ENCODE results near the genes FRAT1, UBTD1 and PI4K2A.

DNA sequence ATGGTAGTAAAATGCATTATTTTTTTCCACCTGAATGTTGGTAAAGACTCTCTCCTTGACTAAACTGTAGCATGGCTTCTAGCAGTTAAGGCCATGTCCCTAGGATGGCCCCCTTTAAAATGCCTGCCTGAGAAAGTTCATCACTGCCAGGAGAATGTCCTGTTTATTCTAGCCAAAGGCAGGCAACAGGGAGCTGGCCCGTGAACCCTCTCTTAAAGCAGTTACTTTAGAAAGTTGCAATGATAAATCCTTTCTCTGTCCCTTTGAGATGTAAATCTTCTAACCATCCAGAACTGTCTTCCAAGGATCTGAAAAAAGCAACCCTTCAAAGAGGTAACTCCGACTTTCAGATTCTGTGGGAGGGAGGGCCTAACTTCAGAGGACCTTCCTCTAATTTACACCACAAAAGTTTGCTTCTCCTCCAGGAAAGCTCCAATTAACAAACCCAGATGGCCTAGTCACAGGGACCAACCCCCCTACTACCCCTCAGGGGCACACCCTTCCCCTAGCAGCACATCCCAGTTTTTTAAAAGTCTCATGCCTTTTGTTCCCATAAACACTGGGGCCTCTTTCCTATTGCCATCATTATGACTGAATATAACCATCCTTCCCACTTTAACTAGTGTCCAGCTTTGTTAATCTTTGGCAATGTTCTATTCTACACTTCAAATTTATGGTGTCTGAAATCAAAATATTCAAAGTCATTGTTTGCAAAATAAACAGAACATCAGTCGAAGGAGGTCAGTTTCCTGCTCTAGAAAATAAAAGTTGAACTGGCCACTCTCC lies 5.6 kb downstream of the DNTT start:
- PRO-cap: no peak
- RAMPAGE, long total RNA, 2 experiments: no peak in any of the 2 experiments

GRCh38 chr10:96551206-96551491 lies 35.7 kb downstream of the TM9SF3 start:
- PRO-cap: no peak
- RAMPAGE, long total RNA, 2 experiments: no peak in any of the 2 experiments

- PRO-cap: no peak
- RAMPAGE, long total RNA, 2 experiments: start-site peak on the minus strand in 1 of 2 experiments, at chr10:96554584-96554659 at its widest, 15 reads per replicate
These were observed 32.8 kb downstream of the TM9SF3 start for GRCh38 chr10:96553751-96554771.

DNA sequence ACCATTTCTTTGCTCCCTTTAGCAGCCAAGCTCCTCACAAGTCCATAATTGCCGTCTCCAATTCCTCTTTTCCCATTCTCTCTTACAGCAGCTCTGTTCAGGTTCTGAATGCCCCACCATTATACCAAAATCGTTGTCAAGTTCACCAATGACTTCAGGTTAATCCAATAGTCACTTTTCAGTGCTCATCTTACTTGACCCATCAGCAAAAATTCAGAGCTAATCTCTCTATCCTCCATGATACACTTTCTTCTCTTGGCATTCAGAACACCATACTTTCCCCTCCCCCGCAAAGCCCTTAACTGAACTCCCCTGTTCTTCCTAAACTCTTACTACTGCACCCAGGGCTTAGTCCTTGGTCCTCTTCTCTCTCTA lies 30.1 kb downstream of the TM9SF3 start:
- PRO-cap: no peak
- RAMPAGE, long total RNA, 2 experiments: no peak in any of the 2 experiments

- PRO-cap: no peak
- RAMPAGE, long total RNA, 2 experiments: no peak in any of the 2 experiments
These were observed 21.6 kb downstream of the TM9SF3 start for GRCh38 chr10:96565071-96565728.

DNA sequence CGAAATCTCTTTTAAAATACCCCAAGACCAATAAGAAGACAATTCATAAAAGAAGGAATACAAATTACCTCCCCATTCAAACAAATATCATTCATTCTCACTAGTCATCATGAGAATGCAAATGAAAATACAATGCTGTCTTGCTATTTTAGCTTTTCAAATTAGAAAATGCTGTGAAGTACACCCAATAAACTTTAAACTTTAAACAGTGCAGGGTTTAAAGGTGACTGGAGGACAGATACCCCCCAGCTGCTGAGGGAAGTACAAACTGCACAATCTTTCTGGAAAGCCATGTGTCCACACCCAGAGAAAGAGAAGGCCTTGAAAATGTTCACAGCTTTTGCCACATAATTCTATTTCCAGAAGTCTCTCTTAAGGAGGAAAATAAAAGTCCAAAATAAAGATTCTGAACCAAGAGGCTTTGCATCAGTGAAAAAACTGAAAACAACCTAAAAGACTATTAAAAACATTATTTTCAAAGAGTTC lies 56.5 kb downstream of the PIK3AP1 start:
- PRO-cap: no peak
- RAMPAGE, long total RNA, 2 experiments: no peak in any of the 2 experiments

DNA sequence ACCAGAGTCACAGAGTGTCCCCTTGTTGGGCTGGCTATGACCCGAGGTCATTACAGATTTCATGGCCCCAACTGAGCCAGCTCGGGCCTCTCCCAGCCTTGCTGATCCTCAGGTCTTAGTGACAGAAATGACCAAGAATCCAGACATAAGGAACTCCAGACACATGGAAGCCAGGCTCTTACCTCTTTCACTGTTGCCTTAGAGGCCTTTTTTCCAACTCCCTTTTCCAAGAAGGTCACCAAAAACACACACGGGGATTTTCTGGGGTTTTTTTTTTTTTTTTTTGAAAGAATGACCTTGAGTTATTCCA lies 44.0 kb downstream of the PIK3AP1 start:
- PRO-cap: no peak
- RAMPAGE, long total RNA, 2 experiments: no peak in any of the 2 experiments

GRCh38 chr10:96747762-96748351 lies 27.5 kb upstream of the PIK3AP1 start:
- PRO-cap: no peak
- RAMPAGE, long total RNA, 2 experiments: no peak in any of the 2 experiments

GRCh38 chr10:96768127-96768629 lies 47.9 kb upstream of the PIK3AP1 start:
- PRO-cap: no peak
- RAMPAGE, long total RNA, 2 experiments: no peak in any of the 2 experiments

DNA sequence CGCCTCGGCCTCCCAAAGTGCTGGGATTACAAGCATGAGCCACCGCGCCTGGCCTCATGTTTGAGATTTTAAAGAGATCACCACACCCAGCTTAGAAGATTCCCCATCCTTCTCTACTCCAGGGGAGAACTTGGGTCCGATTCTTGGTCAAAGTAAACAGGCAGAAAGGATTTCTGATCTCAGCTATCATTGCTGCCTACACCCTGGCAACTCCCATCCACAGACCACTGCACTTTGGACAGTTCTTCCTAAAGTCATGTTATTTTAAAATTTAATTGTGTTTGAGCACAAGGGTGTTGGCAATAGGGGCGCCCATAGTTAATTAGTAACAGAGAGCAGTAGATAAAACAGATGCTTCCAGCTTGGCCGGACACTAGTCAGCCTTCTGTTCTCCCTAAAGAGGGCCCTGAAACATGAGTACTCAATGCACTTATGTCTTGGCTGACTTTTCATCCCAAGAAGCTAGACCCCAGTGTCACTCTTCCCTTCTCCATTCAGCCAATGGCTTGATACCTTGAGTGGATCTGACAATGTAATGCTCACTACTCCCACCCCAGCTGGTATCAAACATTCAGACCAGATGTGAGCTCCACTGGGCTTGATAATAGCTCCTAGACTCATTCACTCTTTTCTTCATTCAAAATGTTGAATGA lies 33.5 kb upstream of the LCOR start:
- PRO-cap: no peak
- RAMPAGE, long total RNA, 2 experiments: no peak in any of the 2 experiments

- PRO-cap: no peak
- RAMPAGE, long total RNA, 2 experiments: no peak in any of the 2 experiments
These were observed 123.0 kb downstream of the LCOR start for GRCh38 chr10:96954971-96955675.

DNA sequence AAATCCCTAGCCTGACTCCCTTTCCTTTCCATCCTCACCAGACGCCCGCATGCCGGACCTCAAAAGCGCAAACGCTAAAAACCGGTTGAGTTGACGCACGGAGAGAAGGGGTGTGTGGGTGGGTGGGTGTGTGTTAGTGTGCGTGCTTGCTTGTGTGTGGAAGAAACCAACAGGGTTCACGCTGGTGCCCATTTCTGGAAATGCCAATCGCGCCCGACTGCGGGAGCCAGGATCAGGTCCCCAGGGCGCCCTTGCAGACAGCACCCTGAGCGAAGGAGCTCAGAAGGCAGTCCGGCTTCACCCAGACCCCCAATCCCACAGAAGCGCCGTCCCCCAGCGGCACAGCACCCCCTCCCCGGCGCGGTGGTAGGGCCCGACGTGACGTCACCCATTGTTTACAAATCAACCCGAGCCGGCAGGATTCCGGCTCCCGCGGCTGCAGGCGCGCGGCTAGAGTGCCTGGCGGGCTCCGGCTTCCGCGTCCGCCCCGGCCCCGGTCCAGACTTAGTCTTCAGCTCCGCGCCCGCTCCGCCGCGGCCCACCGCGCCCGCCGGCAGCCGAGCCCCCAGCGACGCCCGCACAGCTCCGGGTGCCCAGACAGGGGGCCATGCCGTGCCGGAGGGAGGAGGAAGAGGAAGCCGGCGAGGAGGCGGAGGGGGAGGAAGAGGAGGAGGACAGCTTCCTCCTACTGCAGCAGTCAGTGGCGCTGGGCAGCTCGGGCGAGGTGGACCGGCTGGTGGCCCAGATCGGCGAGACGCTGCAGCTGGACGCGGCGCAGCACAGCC lies at the start of gene FRAT1:
Gene FRAT1 (plus strand): TSS at position 425 of the 785 bp plus-strand sequence.
- PRO-cap: bidirectional peak, plus-strand start at position 453 of the sequence, minus-strand start at position 76 of the sequence; bidirectional peak, plus-strand start at position 700 of the sequence, minus-strand start at position 699 of the sequence
- RAMPAGE, long total RNA, 2 experiments: no peak in any of the 2 experiments

- PRO-cap: bidirectional peak, plus-strand start at chr10:97334277, minus-strand start at chr10:97334161
- RAMPAGE, long total RNA, 2 experiments: no peak in any of the 2 experiments
These were observed 497 bp downstream of the FRAT2 start for GRCh38 chr10:97334100-97334363.

- PRO-cap: bidirectional peak, plus-strand start at chr10:97337155, minus-strand start at chr10:97337012
- RAMPAGE, long total RNA, 2 experiments: no peak in any of the 2 experiments
These were observed 2.5 kb upstream of the FRAT2 start for GRCh38 chr10:97336803-97337707.

DNA sequence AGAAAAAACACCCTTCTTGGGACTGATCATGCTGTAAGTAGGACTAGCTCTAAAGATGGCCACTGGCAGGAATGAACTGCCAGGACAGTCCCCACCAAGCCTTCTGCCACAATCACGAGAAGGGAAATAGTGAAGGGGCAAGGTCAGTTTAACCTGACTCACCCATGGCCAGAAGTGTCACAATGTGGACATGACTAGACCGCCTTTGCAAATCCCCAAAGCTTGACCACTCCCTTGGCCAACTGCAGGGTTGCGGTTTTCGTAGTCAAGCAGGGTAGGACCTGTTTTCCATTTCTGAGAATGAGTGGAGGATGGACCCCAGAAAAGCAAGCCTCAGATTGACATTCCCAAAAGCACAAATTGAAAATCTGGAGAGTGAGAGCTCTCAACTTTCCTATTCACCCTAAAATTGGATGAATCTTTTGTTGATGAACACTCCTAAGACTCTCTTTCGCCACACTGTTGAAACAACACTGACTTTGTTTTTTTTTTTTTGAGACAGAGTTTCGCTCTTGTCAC lies 19.5 kb upstream of the FRAT2 start:
- PRO-cap: no peak
- RAMPAGE, long total RNA, 2 experiments: no peak in any of the 2 experiments

DNA sequence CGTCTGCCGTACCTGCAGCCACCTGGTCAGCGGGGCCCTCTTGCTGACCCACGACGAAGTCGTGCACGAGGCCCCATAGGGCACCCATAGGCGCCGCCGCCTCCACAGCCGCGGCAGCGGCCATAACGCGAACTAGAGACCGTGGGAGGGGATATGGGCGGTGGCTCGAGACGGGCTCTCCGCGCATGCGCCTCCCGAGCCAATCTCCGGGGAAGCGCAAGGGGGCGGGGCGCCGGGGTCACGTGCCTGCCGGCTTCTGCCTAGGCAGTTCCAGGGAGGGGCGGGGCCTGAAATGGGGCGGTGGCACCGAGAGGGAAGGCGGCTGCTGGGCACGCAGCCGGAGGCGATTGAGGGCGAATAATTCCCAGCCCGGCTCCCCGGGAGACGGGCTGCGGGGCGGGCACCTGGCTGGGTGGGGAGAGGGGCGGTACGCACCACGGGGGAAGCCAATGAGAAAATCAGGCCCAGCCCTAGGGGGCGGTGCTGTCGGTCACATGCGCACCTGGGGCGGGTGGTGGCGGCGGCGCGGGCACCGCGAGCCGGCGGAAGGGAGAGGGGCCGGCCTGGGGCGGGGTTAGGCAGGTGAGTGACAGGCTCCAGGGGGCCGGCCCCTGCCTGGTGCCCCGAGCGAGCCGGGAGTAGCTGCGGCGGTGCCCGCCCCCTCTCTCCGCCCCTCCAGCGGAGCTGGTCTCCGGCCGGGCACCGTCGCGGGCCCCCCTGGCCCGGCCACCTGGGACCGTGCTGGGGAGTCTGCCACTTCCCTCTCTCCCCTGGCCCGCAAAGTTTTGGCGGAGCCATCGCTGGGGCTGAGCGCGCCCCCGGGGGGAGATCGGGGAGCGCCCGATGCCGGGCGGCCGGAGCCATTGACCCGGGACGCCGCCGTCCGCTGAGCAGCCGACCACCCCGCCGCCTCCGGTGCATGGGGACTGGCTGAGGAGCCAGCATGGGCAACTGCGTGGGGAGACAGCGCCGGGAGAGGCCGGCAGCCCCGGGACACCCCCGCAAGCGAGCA lies at the start of gene UBTD1:
Gene UBTD1 (plus strand): TSS at position 664 of the 1,012 bp plus-strand sequence.
- PRO-cap: bidirectional peak, plus-strand start at position 290 of the sequence, minus-strand start at position 134 of the sequence; bidirectional peak, plus-strand start at position 626 of the sequence, minus-strand start at position 349 of the sequence; unidirectional peak, plus-strand start at position 733 of the sequence; unidirectional peak, plus-strand start at position 756 of the sequence
- RAMPAGE, long total RNA, 2 experiments: start-site peak on the plus strand in 2 of 2 experiments, centred at positions 668 to 770 of the sequence, 22 to 58 reads per replicate; start-site peak on the minus strand in 2 of 2 experiments, centred at position 147 of the sequence, 109 to 161 reads per replicate

DNA sequence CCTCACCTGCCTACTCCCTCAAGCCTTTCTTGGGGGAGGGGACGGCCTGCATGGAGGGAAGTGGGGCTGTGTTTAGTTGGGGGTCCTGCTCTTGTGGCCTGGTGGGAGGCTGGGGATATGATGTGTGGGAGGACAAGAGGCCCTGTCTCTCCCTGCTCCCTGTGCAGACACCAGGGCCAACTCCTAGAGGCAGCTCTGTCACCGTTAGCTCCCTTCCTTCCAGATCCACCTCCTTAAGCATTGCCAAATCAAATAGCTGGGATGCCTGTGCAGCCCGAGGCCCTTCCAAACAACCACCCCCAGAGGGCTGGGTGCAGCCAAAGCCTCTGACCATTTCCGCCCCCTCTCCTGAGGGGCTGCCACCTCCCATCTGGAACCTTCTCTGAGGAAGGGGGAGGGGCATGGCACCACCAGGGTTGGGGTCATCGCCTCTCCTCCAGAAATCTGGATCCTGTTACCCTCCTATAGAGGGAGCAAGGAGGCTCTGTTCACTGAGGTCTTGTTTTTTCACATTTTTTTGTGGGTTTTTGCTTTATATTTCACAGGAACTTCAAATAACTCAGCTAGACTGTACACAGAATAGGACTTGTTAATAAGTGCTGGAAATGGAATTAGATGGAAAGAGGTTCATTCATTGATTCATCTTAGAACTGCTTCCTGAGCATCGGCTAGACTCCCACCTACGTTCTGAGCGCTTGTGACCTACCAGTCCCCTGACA lies 32.8 kb upstream of the ANKRD2 start:
- PRO-cap: no peak
- RAMPAGE, long total RNA, 2 experiments: no peak in any of the 2 experiments

DNA sequence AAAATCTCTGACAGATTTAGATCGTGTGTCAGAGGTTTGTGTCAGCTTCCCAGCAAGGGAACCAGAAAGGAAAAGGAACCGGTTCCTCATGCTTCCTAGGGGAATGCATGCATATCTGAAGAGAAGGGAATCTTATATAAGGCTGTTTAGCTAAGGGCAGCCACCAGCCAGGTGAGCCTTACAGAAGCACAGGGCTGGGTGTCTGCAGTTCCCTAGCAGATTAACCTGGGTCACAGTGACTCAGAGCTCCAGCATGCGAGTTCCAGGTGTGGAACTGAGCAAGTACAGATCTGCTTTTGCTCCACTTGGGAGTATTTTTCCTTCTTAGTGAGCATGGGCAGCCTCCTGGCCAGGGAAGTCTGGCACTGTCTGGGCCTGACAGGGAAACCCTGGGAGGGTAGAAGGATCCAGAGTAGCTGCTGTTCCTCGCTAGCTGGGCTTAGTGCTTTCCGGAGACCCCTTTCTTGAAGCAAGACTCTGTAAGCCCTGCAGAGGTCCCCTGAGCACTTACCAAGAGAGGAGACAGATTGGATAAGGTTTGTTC lies 906 bp upstream of the ANKRD2 start:
- PRO-cap: no peak
- RAMPAGE, long total RNA, 2 experiments: no peak in any of the 2 experiments

GRCh38 chr10:97640192-97641221 lies at the start of gene PI4K2A:
TSS of gene PI4K2A (plus strand) at chr10:97640671.
- PRO-cap: bidirectional peak, plus-strand start at chr10:97640734, minus-strand start at chr10:97640409; unidirectional peak, plus-strand start at chr10:97640890; unidirectional peak, plus-strand start at chr10:97640928; unidirectional peak, minus-strand start at chr10:97641133
- RAMPAGE, long total RNA, 2 experiments: start-site peak on the plus strand in 1 of 2 experiments, at chr10:97641057-97641133 at its widest, 5 reads per replicate

GRCh38 chr10:97682520-97683194 lies 4.4 kb downstream of the AVPI1 start:
- PRO-cap: no peak
- RAMPAGE, long total RNA, 2 experiments: no peak in any of the 2 experiments